Metastatic Liver Carcinoma in the Adrenal Gland (tissue), 2 donors: ENCODE measurements around a stretch of chr5.

- PRO-cap, 2 experiments = no peak in any of the 2 experiments
Measured at GRCh38 chr5:64838303-64838795, 69.6 kb downstream of the CWC27 start.

- PRO-cap, 2 experiments = no peak in any of the 2 experiments
Measured at GRCh38 chr5:65815017-65815288, 92.9 kb downstream of the NLN start.

- PRO-cap, 2 experiments = no peak in any of the 2 experiments
Measured at GRCh38 chr5:65975194-65976024, 49.0 kb downstream of the ERBIN start.

DNA sequence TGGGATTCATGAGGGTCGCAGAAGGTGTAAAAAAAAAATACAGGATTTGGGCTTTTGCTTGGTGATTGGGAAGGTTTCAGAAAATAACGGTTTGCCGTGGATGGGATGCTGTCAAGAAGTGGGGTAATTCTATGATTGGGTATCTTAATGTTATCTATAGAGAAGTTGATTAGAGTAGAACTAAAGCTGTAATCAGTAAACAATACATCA is 76.9 kb downstream of the ERBIN start:
- PRO-cap, 2 experiments = no peak in any of the 2 experiments

GRCh38 chr5:66742039-66742524 is 145.9 kb downstream of the MAST4 start:
- PRO-cap, 2 experiments = no peak in any of the 2 experiments

- PRO-cap, 2 experiments = peak in 2 of 2 experiments; most common plus-strand start chr5:66828811 (in 2); most common minus-strand start chr5:66828656 (in 1)
Measured at GRCh38 chr5:66828105-66829368, 232.3 kb downstream of the MAST4 start.

DNA sequence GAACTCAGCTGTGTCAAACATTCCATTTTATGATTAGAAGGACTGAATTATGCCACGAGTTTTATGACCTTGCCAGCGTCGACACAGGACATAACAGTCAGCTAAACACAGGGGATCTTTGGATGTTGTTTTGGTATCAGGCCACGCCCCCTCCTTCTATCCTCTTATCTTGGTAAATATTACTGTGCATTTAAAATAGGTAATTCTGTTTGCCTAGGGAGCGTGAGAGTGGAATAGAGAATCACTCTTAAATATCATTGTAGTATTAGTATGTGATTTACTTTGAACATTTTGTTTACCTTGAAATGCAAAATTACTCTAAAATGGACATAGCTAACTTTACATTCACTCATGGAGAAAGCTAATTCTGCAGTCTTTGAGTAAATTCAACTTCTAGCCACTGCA is 235.8 kb downstream of the CD180 start:
- PRO-cap, 2 experiments = no peak in any of the 2 experiments

DNA sequence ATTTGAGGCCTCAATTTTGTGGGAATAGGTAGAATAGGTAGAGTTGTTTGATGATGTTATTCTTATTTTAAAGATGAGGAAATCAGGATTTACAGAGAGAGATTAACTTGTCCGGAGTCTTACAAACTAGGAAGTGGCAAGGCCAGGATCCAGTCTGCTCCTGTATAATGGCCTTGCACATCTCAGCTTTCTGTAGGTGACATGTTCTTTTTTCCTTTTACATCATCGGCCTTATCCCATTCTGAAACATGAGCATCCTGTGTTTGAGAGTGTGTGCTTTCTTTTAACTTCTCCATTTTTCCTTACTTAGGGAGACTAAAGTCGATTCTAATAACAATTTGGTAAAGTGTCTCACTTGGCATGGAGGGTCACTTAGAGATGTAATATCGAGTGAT is 214.6 kb downstream of the CD180 start:
- PRO-cap, 2 experiments = no peak in any of the 2 experiments

- PRO-cap, 2 experiments = no peak in any of the 2 experiments
Measured at GRCh38 chr5:67063554-67063979, 133.0 kb downstream of the CD180 start.

DNA sequence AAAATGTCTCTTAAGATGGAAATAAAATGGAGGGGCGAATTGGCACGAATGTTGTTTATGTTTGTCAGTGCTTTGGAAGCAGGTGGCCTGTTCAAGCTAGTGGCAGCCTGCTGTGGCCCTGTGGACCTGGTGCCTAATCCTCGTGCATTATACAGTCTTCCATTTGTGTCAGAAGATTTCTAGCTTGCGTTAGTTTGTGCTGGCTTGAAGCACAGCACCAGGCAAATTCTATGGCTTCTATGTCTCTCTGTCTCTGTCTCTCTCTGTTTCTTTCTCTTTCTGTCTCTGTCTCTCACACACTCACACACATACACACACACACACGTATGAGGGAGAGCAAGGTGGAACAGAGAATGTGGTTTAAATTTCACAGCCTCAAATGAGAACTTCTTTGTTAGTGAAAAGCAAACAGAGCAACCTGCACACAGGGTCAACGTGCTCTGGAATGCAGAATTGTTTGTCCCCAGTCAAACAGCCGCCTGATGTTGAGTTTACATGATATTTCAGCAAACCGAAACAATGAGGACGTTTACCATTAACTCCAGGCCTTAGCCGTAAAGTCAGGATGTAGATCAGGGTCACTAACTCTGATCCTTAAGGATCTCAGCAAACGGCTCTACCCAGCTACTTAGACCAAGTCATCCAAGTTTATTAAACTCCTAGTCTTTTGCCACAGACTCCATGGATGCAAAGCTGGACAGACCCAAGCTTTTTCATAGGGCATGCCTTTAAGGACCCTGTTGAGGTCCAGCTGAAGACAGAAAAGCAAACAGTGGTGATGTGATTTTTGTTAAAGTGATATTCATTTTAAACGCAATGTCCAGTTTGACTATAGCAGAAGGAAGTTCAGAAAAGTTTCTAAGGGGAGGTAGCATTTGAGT is 39.1 kb upstream of the CD180 start:
- PRO-cap, 2 experiments = no peak in any of the 2 experiments

- PRO-cap, 2 experiments = no peak in any of the 2 experiments
Measured at GRCh38 chr5:67606237-67606784, 409.7 kb upstream of the CD180 start.

DNA sequence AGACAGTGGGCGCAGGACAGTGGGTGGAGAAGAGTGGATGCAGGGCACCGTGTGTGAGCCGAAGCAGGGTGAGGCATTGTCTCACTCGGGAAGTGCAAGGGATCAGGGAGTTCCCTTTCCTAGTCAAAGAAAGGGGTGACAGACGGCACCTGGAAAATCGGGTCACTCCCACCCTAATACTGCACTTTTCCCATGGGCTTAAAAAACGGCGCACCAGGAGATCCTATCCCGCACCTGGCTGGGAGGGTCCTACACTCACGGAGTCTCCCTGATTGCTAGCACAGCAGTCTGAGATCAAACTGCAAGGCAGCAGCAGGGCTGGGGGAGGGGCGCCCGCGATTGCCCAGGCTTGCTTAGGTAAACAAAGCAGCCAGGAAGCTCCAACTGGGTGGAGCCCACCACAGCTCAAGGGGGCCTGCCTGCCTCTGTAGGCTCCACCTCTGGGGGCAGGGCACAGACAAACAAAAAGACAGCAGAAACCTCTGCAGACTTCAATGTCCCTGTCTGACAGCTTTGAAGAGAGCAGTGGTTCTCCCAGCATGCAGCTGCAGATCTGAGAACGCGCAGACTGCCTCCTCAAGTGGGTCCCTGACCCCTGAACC is 435.3 kb upstream of the PIK3R1 start:
- PRO-cap, 2 experiments = no peak in any of the 2 experiments

GRCh38 chr5:67910631-67911125 is 304.9 kb upstream of the PIK3R1 start:
- PRO-cap, 2 experiments = no peak in any of the 2 experiments

GRCh38 chr5:68041905-68042417 is 173.6 kb upstream of the PIK3R1 start:
- PRO-cap, 2 experiments = no peak in any of the 2 experiments

- PRO-cap, 2 experiments = no peak in any of the 2 experiments
Measured at GRCh38 chr5:68167108-68167498, 48.5 kb upstream of the PIK3R1 start.

DNA sequence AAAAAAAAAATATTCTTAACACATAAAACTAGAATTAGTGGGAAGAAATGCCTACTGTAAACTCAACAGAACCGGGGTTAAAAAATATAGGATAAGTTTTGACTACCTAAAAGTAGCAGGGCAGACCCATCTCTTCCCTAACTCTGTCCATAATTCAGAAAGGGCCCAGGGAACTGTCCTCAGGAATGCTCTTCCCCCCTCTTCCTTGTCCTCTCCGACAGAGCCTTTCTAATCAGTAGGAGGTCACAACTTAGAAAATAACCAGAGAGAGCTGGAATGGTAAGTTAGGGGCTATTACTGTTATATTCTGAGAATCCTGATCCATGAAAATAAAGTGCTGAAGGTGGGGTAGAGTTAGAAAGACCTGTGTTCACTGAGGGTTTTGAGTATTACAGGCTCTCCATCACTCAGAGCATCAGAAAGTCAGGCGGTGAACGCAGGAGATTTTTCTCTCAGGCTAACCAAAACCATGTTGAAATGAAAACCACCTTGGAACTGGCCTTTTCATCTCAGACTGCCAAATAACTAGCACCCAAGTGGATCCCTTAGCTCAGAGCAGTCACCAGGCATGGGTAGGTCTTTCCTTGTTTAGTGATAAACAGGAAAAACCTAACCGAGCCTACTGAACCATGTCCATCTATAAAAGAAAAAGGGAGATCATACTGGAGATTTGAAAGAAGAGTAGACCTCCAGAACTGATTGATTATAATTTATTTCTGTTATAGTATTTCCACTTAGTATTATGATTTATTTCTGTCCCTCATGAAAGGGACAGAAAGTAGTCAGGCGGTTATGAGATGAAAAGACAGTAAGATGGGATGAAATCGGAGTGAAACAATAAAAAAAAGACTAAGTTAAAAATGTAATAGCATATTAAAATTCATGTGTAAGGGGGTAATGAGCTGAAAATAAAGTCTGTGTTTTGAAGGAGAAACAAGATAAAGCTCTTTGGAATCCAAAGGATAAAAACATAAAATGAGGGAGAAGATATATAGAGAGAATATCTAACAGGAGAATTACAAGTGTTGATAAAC is 22.5 kb downstream of the PIK3R1 start:
- PRO-cap, 2 experiments = no peak in any of the 2 experiments

GRCh38 chr5:68239287-68240230 is 24.0 kb downstream of the PIK3R1 start:
- PRO-cap, 2 experiments = no peak in any of the 2 experiments

DNA sequence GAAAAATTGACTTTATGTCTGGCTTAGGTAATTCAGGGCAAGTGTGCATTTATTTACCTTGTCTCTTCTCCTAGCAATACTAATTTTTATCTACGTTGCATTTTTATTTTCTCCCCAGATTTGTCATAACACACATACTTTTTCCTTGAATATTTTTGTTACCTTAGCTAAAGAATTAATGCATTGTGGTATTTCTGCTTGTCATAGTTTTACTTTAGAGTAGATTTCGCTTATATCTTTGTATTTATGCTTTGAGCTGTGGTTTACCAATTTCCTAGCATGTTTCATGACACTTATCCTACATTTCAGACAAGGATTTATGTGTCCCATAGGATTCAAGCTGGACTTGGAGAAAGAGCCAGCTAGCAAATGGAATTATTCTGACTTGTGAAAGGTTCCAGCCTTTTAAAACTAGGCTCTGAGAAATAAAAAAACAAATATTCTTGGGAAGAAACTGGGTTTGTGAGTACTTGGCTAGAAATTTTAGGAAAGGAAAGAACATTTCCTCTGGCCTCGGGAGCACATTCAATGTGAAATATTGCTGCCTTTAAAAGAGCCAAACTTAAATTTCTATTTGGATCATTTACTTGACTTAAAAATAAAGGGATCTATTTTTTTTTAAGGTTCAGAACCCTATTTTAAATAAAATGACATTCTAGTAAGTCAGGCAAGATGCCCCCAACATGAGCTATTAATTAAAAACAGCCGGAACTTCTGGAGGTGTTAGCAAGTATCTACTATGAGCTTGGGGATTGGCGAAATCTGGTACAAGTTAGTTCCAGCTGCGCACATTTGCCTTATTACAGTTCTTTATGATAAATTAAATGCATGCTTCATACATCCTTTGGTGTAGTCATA is 37.7 kb downstream of the PIK3R1 start:
- PRO-cap, 2 experiments = no peak in any of the 2 experiments

DNA sequence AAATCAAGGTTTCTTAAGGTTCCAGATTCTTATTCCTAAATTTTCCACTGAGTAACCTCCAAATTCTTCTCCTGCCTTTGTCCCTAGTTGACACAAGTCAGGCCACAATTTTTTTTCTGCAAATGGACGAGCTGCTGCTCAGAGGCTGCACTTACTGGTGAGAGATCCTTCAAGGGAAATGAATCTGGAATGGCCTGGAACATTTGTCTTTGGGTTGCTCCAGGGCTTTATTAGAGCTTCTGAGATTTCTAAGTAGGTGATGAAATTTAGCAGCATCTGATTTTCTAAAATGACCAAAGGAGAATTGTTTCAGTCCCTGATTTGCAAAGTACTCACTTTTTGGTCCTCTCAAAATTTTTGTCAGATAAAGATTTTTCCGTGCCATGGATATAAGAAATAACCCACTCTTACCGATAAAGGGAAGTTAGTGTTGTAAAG is 39.3 kb downstream of the PIK3R1 start:
- PRO-cap, 2 experiments = no peak in any of the 2 experiments

DNA sequence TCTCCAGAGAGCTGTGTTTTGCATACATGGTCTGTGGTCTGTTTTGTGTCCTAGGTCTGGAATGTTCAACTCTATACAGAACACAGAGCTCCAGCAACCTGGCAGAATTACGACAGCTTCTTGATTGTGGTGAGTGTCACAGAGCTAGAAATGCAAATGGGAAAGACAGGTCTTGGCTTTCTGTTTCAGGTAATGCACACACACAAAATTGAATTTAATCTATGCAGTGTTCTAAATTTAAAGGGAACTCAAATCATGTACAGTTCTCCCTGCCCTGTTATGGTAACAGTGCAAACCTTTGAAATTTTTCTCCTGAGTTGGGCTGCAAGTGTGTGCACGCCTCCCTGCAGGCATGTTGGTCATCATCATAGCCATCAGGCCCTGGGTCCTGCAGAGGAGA is 58.3 kb downstream of the PIK3R1 start:
- PRO-cap, 2 experiments = no peak in any of the 2 experiments